Vagina (tissue), 1 donor: ENCODE data around the gene RHBDD2.

- PRO-cap = no peak
- RAMPAGE, long total RNA = no peak
These were observed 73.0 kb downstream of the SPDYE5 start for GRCh38 chr7:75565162-75565502.

DNA sequence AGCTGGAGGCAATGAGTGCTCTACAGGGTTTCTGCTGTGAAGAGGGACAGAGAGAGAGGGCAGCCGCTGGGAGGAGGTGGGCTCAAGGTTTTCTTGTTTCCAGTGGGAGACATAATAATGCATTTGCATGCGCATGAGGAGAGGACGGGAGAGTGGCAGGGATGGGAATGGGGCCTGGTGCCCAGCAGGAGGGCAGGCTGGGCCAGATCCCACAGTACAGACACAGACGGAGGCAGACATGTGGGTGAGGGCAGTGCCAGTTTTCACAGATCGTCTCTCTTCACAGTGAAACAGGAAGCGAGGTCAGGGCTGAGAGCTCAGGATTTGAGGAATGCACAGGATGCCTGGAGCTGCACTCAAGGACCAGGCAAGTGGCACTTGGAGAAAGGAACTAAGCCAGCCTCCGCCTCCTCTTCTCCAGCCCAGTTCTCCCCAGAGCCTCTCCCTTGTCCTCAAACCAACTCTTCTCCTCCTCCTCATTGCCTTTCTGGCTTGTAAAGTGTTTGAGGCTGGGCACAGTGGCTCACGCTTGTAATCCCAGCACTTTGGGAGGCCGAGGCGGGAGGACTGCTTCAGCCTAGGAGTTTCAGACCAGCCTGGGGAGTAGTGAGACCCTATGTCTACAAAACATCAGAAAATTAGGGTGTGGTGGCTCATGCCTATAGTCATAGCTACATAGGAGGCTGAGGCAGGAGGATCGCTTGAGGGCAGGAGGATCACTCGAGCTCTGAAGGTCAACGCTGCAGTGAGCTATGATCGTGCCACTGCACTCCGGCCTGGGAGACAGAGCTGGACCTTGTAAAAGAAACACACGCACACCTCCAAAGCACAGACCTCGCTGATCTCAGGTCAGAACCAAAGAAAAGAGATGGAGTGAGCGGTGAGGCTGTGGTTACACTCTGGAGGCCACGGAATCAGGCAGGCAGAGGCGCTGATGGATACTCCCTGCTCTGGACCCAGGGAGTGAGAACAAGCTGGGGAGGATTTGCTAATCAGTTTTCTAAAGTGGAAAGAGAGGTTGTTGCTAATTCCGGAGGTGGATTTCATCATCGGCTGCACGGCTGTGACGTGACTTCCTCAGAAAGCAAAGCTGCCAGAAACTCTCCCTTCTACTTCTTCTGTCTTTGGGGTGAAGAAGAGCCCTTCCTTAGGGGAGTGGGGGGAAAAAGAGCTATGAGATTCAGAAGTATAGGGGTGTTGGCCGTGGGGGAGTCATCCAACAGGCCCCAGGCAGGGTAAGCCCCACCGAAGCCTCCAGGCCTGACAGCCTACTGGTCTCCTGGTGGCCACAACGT is 115.0 kb downstream of the HIP1 start:
- PRO-cap = unidirectional peak, plus-strand start at position 1,121 of the sequence
- RAMPAGE, long total RNA = no peak

DNA sequence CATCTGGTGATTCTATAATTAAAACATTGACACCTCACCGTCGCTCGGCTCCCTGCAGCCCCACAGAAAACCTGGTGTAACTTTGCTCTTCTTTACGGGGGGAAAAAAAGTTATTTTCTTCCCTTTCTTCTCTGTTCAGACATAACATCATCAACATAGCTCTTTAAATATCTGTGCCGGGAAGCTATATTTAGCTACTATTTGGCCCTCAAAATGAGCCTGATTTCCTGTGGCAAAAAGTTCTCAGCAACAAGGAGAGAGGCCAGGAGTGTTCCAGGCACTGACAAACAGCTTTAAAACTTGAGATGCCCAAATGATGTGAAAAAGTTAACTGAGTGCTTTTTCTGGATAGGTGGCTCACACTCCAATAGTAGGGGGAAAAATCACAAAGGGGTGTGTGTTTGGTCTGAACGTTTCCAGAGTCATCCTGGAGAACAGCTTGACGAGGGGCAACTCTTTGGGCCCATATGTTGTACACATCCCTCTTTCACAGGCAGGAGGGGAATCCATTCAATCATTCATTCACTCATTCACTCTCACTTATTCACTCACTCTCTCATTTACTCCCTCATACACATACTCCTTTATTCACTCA is 26.6 kb downstream of the HIP1 start:
- PRO-cap = no peak
- RAMPAGE, long total RNA = no peak

- PRO-cap = no peak
- RAMPAGE, long total RNA = no peak
These were observed 17.7 kb upstream of the CCL26 start for GRCh38 chr7:75789564-75790211.

DNA sequence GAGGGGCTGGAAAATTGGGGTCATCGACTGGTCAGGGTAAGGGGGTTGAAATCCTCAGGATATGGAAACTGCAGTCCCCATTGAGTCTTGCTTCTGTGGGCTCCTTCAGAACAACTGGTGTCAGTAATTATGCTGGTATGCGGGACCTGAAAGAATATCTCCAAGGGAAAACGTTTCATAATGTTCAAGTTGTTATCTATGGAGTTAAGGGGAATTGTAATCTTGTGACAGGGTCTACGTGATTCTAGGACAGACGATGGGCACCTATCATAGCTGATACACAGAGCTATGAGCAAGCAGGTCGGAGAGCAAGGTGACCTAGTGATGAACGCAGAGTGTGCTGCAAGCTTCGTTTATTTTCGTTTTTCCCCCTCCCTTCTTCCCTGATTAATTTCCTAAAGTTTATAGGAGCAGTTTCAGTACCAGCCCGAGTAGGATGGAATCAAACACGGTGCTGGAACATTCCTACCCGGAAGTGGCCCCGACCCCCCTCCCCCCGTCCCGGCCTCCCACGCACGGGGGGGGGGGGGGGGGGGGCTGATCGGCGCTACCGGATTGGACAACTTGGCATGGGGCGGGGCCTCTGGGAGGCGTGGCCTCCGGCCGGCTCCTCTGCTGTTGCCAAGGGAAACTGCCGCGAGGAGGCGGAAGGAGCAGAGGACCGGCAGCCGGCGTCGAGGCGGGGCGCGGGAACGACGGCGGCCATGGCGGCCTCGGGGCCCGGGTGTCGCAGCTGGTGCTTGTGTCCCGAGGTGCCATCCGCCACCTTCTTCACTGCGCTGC is at the start of gene RHBDD2:
RHBDD2 (plus strand) TSS at position 656 of the 783 bp plus-strand sequence.
- PRO-cap = bidirectional peak, plus-strand start at position 656 of the sequence, minus-strand start at position 456 of the sequence
- RAMPAGE, long total RNA = start-site peak on the plus strand centred at position 663 of the sequence, 54 bp wide, 383 reads

GRCh38 chr7:75925642-75926301 is 10.8 kb downstream of the POR start:
- PRO-cap = no peak
- RAMPAGE, long total RNA = no peak

GRCh38 chr7:75934305-75934897 is 19.4 kb downstream of the POR start:
- PRO-cap = no peak
- RAMPAGE, long total RNA = no peak

GRCh38 chr7:75968431-75969044 is 25.9 kb downstream of the TMEM120A start:
- PRO-cap = unidirectional peak, minus-strand start at chr7:75968848
- RAMPAGE, long total RNA = no peak

DNA sequence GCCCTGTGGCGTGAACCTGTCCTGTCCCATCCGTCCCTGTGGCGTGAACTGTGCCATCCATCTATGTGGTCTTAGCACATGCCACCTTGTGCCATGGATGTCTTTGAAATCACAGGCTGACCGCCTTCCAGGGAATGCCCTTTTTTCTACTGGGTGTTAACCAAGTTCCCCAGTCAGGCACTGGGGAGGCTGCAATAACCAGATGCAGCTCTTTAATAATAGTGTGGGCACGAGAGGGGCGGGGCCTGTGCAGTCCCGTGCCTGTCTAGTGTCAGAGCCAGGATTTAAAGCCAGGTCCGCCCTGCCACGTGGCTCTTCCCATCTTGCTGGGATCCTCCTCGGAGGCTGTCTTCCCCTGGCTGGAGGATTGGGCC is 25.3 kb downstream of the TMEM120A start:
- PRO-cap = no peak
- RAMPAGE, long total RNA = no peak

- PRO-cap = no peak
- RAMPAGE, long total RNA = no peak
These were observed 7.7 kb downstream of the TMEM120A start for GRCh38 chr7:75986208-75987495.

DNA sequence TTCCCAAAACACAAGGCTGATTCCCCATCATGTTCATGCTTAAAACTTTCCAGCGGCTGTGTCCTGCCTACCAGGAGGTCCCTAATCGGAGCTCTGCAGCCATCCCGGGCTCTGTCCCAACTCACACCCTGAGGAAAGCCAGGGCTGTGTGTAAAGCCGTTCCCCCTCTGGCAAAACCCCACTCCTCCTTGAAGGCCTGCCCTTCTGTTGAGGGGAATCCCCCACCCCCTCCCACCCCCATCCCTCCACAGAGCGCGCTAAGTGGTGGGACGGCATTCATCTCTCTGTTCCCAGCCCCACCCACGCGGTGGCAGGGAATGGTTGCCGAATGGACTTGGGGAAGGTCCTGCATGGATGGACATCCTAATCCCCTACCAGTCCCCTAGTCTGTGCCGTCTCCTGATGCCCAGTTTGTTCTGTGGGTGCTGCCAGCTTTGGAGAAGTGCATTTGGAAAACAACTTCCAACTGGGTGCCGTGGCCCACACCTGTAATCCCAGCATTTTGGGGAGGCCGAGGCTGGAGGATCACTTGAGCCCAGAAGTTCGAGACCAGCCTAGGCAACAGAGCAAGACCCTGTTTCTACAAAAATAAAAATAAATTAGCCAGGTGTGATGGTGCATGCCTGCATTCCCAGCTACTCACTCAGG is 785 bp upstream of the TMEM120A start:
- PRO-cap = no peak
- RAMPAGE, long total RNA = no peak

DNA sequence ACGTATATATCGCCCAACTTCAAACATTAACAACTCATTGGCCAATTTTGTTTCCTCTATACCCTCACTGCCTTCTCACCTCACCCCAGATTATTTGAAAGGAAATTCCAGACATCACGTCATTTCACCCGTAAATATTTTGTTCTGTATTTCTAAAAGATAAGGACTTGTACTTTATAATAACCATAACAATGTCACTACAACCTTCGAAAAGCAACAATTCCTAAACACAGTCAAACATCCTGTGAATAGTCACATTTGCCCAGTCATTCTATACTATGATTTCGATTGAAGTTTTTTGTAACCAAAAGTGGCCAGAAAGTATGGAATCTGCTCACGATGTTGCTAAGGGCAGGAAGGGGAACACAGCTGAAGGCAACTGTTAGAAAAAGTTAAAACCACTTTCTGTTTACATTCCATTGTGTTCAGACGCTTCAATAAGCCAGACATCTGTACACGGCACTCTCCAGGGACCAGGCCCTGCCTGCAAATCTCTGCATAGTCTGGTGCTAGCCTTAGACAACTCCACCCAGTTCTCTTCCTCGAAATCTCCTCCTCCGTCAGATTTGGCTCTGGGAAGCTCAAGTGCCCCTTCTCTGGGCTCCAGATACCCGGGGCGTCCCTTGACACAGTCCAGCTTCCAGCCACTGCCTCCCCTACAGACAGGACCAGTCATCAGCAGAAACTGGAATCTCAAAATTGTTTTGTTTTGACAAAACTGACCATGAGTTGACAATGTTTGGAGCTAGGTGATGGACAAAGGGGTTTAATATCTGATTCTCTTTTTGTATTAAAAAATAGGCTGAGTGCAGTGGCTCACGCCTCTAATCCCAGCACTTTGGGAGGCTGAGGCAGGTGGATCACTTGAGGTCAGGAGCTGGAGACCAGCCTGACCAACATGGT is 17.1 kb upstream of the TMEM120A start:
- PRO-cap = no peak
- RAMPAGE, long total RNA = no peak

DNA sequence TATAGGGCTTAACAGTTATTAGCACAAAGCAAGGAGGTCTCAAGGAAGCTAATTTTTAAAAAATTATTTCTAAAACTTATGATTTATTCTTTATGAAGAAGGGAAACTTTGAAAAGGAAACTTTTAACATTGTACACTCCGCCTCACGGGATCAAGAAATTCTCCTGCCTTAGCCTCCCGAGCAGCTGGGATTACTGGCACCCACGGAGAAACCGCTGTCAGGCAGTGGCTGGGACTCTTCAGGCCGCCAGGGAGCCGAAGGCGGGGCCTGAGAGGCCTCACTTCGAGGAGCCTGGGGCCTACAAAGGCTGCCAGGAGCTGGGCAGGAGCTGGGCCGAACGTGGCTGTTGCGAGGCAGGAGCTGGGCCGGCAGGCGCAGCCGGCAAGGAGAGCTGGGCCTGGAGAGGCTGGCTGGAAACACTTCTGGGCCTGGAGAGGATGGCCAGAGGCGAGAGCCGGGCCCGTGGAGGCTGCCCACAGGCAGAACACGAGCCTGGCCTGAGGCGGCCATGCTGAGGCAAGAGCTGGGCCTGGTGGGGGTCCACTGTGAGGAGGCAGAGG is 23.4 kb downstream of the MDH2 start:
- PRO-cap = no peak
- RAMPAGE, long total RNA = no peak

DNA sequence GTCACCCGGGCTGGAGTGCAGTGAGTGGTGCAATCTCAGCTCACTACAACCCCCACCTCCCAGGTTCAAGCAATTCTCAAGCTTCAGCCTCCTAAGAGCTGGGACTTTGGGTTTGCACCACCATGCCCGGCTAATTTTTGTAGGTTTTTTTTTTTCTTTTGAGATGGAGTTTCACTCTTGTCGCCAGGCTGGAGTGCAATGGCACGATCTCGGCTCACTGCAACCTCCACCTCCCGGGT is 10.1 kb upstream of the HSPB1 start:
- PRO-cap = no peak
- RAMPAGE, long total RNA = no peak

DNA sequence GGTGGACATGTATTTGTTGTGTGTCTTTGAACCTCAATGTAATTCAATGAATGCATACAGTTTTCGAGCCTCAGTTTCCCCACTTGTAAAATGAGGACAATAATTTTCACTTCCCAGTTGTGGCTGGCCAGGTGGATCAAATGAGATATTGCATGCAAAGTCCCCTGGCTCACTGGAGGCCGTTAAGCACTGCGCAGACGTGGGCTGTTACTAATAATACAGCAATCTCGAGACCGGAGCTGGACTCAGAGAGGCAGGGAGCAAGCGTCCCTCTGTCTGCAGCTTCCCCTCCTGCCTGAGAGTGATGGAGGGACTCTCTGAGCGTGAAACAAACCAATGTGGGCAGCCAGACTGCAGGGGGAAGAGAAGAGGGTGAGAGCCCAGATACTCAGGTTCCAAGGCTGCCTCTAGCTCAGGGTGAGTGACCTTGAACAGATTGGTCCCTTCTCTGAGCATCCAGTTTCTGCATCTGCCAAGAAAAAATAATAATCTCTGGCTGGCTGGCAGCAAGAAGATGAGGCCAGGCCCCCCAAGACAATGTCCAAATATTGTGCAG is 18.8 kb upstream of the YWHAG start:
- PRO-cap = no peak
- RAMPAGE, long total RNA = no peak

DNA sequence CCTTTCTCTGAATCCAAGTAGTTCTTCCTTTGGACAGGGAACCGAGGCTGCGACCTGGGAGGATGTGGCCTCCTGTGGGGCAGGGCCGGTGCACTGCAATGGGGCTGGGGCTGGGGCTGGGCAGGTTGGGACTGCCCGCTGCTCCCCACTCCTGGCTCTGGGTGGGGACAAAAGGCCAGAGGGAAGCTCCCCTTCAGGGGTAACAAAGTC is 853 bp downstream of the UPK3B start:
- PRO-cap = no peak
- RAMPAGE, long total RNA = no peak

- PRO-cap = no peak
- RAMPAGE, long total RNA = no peak
These were observed 36.2 kb downstream of the POMZP3 start for GRCh38 chr7:76590697-76591414.

- PRO-cap = no peak
- RAMPAGE, long total RNA = no peak
These were observed 51.7 kb downstream of the SPDYE17 start for GRCh38 chr7:76980405-76980944.

DNA sequence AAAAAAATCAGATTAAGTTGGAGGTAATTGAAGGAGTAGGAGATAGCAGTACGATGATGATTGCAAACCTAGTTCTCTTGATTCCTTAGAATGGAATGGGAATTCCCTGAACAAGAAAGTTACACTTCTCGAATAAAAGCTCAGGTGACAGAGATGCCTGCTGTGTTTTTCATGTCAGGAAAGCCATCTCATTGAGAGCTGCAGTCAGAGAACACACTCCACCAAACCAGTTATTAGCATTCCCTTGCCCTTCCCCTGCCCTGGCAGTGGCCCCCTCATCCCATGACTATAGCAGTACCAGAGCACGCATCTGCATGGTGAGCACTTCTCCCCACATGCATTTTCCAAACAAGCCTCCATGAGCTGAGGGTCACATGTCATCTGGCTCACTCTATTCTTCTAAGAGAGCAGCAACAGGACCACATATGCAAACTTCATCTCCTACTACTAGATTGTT is 42.4 kb upstream of the FGL2 start:
- PRO-cap = no peak
- RAMPAGE, long total RNA = no peak

DNA sequence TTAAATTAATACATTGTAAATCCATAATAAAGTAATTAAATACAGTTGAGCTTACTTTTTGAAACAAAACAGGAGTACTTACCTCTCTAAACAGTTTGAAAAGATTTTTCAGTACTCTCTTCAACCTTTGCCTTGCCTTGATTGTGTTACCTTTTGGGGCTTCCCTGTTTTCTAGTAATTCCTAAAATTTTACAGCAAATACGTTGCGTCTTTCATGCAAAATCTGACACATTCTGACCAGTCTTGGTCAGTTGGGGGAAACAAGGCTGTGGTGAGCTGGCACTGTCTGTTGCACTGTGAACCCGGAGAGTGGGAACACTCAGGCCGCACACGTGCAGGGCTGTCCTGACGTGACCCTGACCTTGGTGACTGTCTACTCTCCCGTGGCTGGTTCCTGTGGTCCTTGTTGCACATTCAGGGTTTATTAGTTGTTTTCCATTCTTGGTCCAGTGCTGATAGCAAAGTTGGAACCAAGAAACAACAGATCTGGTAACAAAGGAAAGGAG is 45.7 kb upstream of the FGL2 start:
- PRO-cap = no peak
- RAMPAGE, long total RNA = start-site peak on the plus strand centred at position 398 of the sequence, 110 bp wide, 5 reads